Measurements from ENCODE around the genes GBX2 and IQCA1.

- PRO-cap: no peak
These were observed 48.0 kb upstream of the ARL4C start for GRCh38 chr2:234544849-234545215.

DNA sequence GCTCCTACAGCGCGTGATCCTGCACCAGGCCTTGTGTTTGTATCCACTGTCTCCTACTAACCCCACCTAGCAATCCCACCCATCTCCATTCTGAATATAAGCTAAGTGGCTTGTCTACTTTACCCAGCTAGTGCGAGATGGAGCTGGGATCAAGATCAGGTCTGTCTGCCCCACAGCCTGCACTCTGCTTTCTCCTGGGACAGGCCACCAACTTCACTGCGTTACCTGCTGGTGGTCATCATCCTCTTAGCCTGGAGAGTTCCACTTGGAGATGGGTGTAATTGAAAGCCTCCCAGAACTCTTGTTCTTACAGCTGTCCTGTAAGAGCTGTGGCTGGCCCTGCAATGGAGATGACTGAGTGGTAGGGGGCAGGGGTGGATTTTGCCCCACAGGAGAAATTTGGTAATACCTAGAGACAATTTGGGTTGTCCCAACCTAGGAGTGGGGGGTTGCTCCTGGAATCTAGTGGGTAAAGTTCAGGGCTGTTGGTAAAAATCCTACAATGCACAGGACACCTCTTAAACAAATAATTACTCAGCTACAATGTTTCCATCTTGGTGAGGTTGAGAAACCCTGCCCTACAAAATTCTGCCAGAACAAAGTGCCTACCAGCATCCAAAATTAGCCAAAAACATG is 181.2 kb upstream of the SH3BP4 start:
- PRO-cap: no peak

DNA sequence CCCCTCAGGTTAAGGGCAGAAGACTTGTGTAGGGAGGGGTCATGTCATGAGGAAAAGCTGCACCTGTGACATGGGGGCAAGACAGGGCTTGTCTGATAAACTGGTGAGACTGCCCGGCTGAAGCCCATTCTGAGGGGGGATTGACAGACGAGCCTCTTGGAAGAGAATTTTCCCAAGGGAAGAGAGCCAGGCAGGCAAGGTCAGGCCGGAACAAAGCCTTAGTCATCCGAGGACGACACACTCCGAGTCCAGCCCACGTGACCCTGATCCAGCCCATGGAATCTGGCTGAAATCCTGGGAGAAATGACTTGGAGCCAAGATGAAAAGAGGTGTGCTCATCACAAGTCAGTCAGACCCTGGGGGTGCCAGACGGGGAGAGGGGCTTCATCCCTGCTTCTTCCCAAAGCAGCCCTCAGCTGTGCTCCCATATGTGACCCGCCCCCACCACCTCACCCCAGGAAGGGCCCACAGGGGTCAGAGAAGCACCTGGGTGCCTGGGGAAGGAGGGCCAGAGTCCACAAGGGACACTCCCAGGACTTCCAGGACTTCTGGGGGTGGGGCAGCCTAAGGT is 88.4 kb upstream of the SH3BP4 start:
- PRO-cap: no peak

GRCh38 chr2:234955785-234956340 is 4.0 kb downstream of the SH3BP4 start:
- PRO-cap: no peak

GRCh38 chr2:234960804-234961071 is 8.9 kb downstream of the SH3BP4 start:
- PRO-cap: no peak

GRCh38 chr2:234995119-234996352 is 43.7 kb downstream of the SH3BP4 start:
- PRO-cap: no peak

- PRO-cap: no peak
These were observed 44.5 kb downstream of the SH3BP4 start for GRCh38 chr2:234996353-234996601.

- PRO-cap: no peak
These were observed 24.9 kb upstream of the AGAP1 start for GRCh38 chr2:235468821-235469446.

DNA sequence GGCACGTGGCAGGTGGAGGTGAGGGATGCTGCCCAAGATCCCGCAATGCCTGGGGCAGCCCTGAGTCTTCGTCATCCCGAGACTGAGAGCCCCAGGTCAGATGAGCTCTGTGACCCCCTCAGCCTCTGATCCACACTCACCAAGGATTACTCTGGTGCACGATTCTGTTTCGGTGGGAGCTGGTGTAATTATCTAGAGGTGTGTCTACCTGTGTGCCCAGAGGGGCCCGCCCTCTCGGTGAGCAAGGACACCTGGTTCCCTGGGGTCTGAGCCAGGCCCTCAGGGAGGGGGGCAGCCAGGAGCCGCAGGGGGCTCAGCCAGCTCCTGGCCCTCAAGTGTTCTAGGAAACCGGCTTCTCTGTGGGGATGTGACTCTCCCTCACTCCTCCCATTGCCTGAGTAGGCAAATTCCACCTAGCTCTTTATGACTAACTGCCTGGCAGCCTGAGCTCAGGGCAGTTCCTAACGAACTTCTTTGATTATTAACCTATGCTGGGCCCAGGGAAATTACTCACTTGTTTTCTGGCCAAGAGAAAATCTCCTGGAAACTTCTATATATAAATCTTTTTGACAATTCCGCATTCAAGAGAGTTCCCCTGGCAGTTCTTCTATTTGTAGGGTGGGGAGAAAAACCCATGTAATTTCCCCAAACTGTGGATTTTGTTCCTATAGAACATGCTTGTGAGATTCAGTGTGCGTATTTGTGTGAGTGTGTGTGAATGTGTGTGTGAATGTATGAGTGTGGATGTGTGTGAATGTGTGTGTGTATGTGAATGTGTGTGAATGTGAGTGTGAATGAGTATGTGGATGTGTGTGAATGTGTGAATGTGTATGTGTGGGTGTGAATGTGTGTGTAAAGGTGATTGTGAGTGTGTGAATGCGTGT is 17.5 kb downstream of the AGAP1 start:
- PRO-cap: no peak

- PRO-cap: no peak
These were observed 63.2 kb downstream of the AGAP1 start for GRCh38 chr2:235556857-235557565.

DNA sequence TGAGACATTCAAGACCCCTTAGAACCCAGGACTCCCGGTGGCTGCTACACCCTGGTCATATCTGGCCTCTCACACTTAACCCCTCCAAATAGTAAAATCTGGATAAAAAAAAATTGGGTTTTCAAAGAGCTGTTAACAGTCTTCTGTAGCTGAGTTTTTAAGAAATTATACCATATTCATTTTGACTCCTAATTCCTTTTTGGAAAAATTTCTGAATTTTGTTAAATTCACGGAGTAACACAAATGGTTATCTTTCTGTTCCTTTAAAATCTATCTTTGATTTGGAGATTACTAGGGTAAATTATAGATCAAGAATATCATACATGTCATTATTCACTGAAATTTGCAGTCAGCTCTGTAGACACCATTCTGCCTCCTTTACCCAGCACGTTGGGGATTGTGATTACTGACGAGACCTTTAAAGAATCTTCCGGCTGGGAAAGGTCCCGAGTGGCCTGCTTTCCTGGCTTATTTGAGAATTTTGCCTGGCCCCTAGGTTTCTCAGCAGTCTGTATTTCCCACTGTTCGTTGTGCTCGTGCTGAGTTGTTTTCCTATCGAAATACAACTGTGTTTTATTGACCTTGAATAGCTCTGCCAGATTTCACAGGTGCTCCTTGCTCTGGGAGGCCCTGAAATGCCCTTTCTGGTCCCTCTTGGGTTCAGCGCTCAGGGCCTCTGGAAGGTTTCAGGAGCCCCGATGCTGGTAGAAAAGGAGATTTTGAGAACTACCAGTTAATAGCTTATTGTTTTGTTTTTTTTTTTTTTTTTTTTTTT is 94.8 kb downstream of the AGAP1 start:
- PRO-cap: no peak

DNA sequence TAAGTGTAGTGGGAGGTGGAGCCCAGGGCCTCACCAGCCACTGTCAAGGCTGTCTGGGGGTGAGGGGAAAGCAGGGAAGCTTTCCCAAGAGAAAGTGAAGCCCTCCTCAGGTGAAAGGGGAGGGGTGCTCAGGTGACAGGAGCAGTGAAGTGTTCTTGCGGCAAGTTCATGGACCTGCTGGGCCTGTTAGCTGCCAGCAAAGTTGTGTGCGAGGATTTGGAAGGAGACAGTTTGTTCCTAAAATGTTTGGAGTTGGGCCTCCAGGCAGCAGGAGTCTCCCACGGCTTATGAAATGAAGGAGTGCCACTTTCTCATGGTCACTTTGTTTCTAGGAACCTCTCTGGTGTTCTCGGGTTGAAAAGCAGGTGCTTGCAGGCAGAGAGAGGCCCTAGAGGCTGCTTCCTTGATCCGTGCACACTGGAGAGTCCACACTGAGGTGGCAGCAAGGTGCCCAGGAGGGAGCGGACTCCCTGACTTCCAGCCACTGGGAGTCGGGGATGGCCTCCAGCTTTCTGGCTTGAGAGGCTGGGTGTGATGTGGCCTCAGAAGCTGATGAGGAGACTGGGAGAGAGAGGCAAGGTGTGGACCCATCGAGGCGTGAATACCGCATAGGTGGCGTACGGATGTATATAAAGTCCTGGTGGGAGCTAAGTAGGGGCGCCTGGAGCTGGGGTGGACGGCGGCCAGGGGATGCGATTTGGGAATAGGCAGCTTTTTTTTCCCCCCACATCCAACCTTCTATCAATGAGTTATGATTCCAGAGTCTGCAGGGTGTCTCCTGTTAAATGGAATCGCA is 221.7 kb downstream of the AGAP1 start:
- PRO-cap: no peak

GRCh38 chr2:235945607-235946158 is 222.5 kb downstream of the GBX2 start:
- PRO-cap: no peak

- PRO-cap: no peak
These were observed at the start of gene GBX2 for GRCh38 chr2:236168243-236168645. Gene GBX2, minus strand, starts transcription at chr2:236168386.

DNA sequence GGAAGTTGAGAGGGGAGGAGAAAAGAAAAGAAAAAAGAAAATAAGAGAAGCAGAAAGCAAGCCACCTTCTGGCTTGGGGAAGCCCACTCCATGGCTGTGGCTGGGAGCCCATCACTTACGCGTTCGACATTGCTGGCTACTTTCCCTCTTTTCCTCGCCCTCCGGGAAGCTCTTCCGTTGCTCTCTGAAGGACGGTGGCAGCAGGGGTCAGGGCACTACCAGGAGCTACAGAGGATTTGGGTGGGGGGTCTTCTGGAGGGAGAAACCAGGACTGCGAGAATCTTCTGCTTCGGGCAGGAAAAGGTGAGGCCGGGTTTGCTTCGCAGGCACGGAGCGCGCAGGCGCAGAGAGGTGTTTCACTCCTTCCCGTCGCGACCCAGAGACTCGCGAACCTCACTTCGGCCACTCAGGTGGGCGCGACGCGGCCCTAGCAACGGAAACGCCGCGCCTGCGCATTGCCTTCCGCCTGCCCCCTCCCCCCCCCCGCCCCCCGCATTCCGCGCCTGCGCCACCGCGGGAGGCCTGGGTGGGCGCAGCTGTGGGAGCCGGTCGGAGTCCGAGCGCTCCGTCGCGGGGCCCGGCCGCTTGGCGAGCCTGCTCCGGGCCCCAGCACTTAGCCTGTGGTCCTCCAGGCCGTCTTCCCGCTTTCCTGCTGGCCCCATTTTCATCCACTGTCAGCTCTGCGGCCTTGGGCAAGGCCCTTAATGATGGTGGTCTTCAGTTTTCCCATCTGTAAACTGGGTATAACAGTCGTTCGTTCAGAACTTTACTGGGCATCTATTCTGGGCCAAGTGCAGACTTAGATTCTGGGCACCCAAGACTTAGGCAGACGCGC is at the start of gene IQCA1:
TSS of gene IQCA1 (minus strand) at position 339 of the 835 bp plus-strand sequence.
- PRO-cap: bidirectional peak, plus-strand start at position 502 of the sequence, minus-strand start at position 317 of the sequence

- PRO-cap: bidirectional peak, plus-strand start at chr2:236568269, minus-strand start at chr2:236568234
These were observed 1.7 kb upstream of the ACKR3 start for GRCh38 chr2:236567904-236568373.

- PRO-cap: no peak
These were observed 2.2 kb downstream of the ACKR3 start for GRCh38 chr2:236571778-236572242.

DNA sequence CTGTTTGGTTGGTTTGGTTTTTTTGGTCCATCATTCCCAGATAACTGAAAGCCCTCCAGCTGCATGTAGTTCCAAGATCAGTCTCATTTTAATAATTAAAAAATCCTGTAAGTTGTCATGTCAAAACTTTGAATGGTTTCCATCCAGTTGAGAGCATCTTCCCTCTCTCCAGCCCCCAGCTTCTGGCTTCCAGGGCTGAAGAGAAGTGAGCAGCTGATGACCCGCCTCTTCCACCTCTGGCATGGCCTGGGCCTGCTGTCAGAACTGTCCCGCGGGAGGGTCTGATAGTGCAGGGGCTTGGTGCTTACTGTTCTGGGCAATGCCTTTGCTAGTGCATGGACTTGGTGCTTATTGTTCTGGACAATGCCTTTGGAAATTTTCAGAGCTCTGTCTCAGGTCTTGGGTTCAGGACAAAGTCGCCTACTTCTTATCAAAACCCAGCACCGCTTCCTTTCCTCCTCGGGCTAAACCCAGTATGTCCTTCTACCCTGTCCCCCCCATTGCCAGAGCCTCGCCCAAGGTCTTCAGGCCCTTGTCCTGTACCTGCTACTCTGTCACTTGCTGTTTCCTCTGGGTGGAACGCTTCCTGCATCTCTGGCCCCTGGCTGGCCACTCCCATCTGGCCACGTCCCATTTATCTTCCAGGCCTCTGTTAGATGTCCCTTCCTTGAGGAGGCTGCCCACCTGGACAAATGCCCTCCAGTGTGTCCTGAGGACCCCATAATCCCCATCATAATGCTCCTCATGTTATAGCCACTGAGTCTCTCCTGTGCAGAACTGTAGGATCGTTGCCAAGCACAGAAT is 149.6 kb downstream of the ACKR3 start:
- PRO-cap: no peak

GRCh38 chr2:236730495-236731030 is 160.9 kb downstream of the ACKR3 start:
- PRO-cap: no peak

DNA sequence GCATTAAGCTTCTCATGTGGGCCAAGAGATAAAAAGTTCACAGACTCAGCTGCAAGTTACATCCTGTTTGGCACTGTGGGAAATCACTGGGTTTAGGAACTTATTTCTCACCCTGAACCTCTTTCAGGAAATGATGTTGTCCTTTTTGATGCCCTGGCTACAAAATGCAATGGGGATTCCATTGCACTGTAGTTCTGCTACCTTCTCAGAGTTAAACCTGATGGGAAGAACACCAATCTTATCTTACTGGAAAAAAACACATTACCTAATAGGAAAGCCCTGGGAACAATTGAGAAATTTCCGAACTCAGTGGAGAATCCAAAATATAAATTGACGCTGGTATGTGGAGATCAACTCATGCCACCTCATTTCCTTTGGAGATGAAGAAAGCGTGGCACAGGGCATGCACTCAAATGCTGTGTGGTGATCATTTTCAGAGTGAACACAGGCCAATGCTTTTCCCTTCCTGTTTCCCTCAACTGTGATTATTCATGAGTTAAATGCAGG is 252.0 kb upstream of the COPS8 start:
- PRO-cap: no peak